Peritoneum (tissue), 1 donor: ENCODE data around the gene SEC16A.

DNA sequence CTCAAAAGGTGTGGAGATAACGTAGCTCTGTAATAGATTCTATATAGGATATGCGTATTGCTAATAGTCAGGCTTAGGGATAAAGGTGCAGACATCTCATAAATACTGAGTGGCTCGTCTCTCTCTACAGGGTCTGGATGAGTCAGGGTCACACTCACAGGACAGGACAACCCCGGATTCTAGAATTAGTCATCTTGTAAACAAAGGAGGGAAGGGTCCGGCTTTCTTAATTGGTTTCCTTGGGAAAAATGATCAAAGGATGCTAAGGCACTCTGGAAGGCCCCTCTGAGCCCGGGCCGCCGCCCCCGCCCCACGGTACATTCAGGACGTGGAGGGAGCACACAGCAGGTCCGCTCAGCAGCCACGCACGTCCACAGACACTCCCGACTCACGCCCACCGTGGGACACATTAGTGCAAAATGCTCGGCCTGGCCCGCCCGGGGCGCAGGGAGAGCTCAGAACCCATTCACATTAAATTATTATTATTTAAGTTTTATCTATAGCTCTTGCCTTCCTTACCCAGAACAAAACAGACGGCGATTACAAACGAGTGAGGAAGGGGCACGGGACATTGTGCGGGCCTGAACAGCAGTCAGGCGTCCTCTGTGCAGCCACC lies 47.3 kb upstream of the UBAC1 start:
- PRO-cap = no peak

DNA sequence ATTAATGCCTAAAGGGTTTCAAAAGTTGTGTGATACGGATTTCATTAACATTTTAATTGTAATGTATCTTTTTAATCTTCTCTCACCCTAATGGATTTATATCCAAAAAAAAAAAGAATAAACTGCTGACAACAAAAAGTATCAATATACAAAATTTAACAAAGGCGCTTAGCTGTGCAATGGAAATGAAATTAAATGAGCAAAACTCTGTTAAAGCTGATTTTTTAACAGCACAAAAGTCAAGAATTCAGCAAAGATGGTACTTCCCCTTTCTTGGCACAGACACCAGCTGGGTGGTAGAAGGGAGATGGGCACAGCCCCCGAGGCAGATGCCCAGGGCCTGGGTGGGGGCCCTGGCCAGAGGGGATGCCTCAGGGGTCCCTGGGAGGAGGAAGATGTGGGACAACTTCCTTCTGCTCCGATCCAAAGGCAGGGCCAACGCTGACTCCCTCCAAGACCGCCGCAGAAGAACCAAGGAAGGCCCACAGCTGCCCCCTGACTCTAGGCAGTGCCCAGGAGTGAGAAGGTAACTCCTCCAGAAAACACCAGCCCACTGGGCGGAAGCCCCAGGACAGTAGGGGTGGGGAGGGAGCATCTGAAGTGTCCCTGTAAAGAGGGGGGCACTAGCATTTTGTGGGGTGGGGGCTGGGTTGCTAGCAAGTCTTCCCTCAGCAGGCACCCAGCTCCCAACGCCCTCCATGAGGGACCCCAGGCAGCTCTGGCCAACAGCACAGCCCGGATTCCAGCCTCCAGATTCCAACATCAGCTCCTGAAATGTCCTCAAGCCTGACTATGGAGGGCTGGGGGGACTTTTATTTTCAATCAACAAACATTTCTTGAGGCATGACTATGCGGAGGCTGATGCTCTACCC lies 5.0 kb downstream of the NACC2 start:
- PRO-cap = no peak

GRCh38 chr9:136093011-136093666 lies 1.9 kb downstream of the NACC2 start:
- PRO-cap = no peak

DNA sequence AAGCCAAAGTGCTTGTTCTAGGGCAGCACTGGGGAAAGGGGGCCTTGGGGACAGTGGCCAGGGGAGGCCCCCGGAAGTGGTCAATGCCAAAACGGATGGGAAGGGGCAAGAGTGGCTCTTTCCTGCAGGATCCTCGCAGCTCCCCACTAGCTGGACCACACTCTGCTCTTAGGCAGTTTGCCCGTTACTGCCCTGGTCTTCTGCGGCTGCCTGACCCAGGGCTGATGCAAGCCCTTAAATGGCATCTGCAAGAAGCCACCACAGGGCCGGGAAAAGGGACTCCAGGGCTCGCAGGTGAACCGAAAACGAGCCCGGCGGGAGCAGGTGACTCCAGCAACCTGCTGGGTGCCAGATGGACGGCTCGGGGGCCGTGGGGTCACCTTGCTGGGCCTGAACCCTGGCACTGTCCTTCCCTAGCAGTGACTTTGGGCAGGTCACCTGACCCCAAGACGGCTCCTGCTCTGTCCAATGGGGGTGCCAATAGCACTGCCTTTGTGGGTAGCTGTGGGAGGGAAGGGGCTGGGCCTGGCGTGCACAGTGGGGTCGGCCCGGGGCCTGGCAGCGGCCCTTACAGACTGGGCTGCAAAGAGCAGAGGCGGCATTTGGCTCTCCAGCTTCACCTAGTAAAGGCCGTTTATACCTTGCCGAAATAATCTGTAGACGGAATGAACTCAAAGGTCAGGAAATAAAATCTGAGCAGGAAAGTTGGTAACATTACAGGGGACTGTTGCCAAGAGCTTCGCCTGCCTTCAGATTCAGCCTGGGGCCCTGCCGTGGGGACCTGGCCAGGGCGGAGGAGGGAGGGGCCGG lies 1.2 kb downstream of the TMEM250 start:
- PRO-cap = no peak

- PRO-cap = no peak
Measured at GRCh38 chr9:136251522-136252101, 6.0 kb upstream of the QSOX2 start.

GRCh38 chr9:136331234-136331789 lies 4.0 kb downstream of the GPSM1 start:
- PRO-cap = no peak

GRCh38 chr9:136341273-136341698 lies 13.9 kb downstream of the GPSM1 start:
- PRO-cap = no peak

DNA sequence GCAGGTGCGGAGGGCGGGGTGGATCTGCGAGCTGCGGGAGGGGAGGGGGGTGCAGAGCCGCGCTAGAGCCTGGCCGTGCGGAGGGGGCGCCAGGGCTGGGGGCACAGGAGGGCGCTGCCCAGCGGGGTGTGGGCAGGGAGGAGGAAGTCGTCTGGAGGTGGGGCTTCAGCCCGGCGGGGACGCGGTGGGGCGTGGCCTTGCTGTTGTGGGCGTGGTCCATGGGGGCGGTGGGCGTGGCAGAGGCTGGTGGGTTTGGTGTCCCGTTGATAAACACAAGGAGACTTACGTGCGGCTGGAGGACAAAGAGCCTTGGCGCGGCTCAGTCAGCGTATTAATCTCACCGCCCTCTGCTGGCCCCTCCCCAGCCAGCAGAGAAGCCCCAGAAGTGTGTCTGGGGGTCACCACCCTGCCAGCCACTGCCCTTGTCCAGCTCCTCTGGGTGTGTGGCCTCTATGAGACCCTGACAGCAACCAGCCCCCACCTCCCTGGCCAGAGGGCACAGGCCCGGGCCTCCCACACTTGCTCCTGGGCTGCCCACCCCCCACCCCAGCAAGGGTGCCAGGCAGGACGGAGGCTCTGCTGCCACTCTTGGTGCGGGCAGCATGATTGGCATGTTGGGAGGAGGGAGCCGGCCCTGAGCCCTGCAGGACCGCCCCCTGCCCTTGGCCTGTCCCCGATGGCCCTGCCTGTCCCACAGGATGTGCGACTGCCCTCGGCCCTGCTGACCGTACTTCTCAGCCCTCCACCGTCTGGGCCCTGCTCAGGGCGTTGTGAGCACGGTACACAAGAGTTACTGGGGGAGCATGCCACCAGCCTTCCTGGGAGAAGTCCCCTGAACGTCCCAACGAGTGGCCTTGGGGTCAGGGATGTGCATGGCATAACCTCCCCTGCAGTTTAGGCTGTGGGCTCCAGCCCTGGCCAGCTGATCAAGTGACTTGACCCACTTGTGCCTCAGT lies 15.7 kb downstream of the GPSM1 start:
- PRO-cap = no peak

DNA sequence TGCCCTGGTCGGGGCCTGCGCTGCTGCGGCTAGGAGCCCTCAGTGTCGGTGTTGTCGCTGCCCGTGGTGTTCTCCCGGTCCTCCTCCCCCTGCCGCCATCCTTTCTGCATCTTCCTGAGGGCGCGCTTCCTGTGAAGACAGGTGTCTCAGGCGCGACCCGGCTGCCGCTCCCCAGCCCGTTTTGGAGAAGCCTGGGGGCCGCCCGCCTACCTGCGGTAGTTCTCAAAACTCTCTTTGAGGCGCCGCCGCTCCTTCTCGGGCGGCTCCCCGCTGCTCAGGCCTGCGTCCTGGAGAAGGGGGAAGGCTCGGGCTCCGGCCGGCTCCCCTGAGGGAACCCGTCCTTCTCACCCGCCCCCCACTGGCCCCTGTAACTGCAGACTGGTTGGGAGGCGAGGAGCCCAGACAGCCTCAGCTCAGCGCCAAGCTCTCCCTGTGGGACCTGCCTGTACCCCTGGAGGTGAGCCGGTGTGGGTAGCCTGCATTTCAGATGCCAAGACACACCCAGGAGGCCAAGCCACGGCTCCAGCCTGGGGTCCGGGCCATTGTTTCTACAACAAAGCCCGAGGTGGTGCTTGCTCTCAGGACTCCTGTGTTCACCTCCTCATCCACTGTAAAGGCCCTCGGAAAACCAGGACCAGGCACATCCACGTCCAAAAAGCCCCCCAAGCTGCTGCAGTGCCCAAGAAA lies 872 bp upstream of the DNLZ start:
- PRO-cap = no peak

DNA sequence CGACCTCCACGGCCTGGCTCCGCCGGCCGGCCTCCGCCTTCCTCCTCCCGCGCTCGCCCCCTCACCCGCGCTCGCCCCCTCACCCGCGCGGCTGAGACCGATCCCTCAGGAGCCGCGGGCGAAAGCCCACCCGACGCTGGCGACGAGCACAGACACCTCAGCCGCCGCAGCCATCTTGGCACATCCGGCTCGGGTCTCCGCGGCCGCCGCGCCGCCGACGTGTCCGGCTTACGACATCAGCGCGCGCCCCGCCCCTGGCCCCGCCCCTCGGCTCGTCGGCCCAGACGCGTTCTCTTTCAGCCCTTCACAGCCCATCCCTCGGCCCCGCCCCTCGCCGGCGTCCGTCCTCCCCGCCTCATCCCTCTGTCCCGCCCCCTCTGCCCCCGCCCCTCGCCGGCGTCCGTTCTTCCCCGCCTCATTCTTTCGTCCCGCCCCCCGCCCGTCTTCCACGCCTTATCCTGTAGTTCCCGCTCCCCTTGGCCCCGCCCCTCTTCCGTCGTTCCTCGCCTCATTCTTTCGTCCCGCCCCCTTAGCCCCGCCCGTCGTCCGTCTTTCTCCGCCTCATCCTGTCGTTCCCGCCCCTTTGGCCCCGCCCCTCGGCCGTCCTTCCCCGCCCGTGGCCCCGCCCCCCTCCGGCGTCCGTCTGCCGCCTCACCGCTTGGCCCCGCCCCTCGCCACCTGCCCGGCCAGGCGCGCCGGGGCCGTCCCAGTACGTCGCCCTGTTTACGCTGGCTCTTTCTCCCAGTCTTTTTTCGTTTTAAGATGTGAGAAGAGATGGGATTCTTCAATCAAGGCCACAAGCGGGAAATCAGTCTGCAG lies at the start of gene SEC16A:
Gene SEC16A, minus strand, starts transcription at position 186 of the 819 bp plus-strand sequence.
- PRO-cap = unidirectional peak, minus-strand start at position 191 of the sequence

DNA sequence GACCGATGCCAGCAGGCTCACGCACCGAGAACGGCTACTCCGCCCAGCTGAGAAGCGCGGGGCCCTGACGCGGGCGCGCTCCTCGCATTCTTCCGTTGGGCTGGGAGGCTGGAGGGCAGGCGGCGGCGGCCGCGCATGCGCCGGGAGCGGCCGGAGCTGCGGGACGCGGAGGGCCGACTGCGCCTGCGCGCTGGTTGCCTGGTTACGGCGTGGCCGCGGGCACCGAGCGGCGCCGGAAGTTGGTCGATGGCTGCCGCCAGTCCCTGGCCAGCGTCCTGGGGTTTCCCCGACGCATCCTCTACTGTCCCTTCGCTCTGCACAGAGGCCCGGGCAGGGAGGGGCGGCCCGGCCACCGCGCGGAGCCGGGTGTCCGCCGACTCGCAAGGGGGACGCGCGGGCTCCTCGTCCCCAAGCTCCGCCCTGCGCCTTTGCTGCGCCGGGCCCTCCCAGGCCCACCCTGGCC lies 865 bp upstream of the SEC16A start:
- PRO-cap = no peak

- PRO-cap = no peak
Measured at GRCh38 chr9:136527075-136528316, 18.4 kb downstream of the NOTCH1 start.

DNA sequence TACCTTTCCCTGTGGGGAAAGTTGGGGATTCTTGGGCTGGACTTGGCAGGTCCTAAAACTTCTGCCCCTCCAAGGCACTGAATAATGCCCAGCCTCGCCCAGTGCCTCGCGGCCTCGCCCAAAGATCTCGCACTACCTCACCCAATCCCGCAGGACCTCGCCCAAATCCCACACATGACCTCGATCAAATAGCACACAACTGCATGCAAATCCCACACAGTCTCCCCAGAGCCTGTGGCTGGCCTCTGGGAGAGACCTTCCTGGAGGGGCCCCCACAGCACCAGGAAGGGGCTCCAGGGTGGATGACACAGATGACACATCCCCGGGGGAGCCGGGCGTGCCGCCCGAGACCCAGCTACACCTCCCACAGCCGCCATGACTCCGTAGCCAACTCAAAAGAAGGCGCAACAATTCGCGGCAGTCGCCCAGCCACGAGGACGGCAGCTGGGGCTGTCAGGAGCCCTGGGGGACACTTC lies 13.6 kb downstream of the NOTCH1 start:
- PRO-cap = no peak

GRCh38 chr9:136544590-136545588 lies 959 bp downstream of the NOTCH1 start:
- PRO-cap = no peak

DNA sequence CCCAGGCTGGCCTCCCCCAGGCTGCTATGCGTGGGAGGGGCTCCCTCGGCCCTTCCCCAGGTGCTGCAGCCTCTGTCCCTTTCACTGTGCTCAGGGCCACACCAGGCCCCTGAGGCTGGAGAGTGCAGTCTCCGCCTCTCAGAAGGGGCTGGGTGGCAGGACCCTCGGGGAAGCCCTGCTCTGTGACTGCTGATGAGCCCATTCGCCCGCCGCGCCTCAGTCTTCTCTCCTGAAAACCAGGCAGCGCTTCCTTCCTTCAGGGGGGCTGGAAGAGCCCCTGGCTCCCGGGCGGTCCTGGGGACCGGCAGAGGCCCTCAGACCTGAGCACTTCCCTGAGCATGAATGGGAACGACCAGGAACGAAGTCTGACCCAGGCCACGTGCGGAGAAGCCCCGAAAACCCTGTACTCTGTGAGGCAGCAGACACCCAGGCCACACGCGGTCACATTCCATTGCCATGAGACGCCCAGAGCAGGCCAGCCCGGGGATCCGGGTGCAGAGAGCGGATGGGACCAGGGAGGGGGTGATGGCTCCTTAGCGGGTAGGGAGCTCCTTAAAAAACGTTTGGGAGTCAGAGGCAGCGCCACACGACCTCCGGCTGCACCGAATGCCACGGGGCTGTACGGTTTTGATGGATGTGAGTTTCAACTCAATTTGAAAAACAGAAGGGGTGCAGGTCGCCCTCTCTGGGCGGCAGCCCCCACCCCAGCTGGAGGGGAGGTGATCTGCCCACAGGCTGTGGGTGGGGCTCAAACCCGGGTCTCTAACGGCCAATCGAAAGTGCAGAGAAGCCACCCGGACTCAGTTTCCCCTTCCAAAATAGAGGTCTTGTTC lies 22.1 kb upstream of the NOTCH1 start:
- PRO-cap = no peak

GRCh38 chr9:136588606-136588945 lies 42.7 kb upstream of the NOTCH1 start:
- PRO-cap = no peak

DNA sequence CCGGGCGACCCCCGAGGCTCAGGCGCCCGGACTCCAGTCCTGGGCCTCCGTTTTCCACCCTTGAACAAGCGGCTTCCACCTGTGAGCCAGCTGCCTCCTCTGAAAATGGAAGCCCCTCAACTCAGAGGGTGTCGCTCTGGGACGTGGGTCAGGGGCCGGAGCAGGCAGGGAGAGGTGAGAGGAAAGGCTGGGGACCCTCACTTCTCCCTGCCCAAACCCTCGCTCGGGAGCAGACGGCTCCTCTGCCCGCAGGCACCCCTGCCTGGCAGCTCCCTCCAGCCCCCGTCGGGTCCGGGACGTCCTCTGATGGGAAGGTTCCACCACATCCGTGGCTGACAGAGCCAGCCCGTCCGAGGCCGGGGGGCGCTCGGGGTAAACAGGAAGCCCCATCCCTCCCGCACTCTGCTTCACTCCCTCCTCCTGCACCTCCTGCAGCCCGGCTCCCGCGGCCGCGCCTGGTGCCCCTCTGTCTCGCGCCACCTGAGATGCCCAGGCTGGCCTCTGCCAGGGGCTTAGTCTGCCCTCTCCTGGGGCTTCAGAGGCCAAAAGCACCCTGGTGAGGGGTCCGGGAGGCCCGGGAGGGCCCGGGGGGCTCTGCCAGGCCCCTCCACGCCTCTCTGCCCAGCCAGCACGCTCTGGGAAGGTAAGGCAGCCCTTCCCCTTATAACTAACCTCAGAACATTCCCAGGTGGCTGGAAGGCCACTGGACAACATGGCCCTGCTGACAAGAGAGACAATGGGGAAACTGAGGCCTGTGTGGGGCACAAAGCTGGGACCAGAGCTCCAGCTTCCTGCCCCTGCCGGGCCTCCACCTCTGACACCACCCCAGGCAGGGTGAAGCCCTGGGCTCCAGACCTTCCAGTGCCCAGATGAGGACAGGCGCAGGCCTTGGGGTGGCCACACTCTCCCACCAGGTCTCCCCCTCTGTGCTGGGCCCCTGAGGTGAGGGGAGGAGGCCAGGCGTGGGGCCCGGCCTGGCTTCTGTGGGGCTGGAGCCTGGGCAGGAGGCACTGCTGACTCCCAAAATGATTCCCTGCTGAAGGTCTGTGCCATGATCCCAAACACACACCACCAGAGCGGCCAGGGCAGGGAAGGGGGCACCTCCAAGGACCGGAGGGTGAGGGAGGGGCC lies 3.4 kb upstream of the EGFL7 start:
- PRO-cap = no peak

DNA sequence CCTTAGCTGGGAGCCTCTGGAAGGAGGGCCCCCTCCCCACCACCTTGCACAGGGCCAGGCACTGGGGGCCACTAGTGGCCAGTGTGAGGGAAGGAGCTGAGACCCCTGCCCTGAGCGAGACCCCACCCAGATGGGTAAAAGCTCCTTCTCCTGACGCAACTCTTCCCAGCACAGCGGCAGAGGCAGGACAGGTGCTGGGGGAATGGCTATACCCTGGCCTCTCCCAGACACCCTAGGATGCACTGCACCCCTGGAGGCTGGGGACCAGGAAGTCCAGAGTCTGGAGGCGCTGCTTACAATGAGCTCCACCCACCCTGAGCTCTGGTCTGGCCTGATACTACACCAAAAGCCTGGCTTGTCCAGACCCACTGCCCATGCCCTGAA lies 11.4 kb downstream of the AGPAT2 start:
- PRO-cap = unidirectional peak, plus-strand start at position 315 of the sequence

DNA sequence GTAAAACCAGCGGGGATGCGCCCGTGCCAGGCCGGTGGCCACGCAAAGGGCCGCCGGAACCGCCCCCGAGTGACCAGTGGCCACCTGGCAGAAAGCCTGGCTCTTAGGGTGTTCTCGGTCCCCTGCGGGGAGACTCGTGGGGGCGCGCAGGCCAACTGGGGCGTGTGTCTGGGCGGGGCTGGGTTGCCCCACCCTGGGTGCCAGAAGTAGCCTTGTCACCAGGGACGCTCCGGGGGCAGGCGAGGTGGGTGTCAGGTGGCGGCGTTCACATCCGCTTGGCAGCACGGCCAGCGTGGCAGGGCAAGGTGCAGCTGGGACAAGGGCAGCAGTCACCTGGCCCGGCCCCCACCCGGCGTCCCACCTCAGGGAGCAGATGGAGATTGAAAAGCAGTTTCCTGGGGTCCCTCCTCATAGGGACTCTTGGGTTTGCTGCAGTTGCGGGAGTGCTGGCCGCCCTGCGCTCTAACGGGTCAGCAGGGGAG lies 655 bp upstream of the AGPAT2 start:
- PRO-cap = no peak

- PRO-cap = no peak
Measured at GRCh38 chr9:136695427-136695771, 8.1 kb upstream of the AGPAT2 start.